NCI-H460 (cell line): ENCODE measurements around a stretch of chr12.

RAMPAGE:
- cytosol, long total RNA = no peak
- long total RNA = no peak
- nucleus, long total RNA = no peak
Measured at GRCh38 chr12:64447687-64448624, 4.0 kb upstream of the TBK1 start.

DNA sequence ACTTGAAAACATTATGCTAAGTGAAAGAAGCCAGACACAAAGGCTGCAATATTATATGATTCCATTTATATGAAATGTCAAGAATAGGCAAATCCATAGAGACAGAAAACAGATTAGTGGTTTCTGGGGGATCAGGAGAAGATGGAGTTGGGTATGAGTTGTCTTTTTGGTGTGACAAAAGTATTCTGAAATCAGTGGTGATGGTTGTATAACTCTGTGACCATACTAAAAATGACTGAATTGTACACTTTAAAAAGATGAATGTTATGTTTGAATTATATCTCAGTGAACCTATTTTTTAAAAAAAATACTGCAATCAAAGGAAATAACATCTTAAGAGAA is 13.7 kb downstream of the TBK1 start:
RAMPAGE:
- cytosol, long total RNA = no peak
- long total RNA = no peak
- nucleus, long total RNA = no peak

DNA sequence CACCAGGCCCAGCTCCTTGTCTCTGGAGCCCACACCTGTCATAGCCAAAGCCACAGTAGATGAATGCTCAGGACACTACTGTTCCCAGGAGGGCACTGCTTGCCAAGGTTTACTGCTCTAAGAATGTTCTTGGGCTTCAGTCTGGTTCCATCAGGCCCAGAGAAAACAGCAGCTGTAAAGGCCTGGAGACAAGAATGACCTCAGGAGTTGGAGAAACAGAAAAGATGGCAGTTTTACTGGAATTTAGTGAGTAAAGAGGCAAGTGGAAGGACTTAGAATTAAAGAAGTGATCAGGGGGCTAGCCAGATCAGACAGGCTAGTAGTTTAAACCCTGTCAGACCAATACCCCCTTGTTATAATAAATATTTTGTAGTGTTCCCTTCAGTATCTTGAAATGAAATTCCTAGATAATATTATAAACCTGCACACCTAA is 17.9 kb downstream of the TBK1 start:
RAMPAGE:
- cytosol, long total RNA = no peak
- long total RNA = no peak
- nucleus, long total RNA = no peak

RAMPAGE:
- cytosol, long total RNA = no peak
- long total RNA = no peak
- nucleus, long total RNA = no peak
Measured at GRCh38 chr12:64537235-64537553, 73.1 kb upstream of the RASSF3 start.

RAMPAGE:
- cytosol, long total RNA = no peak
- long total RNA = no peak
- nucleus, long total RNA = no peak
Measured at GRCh38 chr12:64542621-64543114, 67.6 kb upstream of the RASSF3 start.

DNA sequence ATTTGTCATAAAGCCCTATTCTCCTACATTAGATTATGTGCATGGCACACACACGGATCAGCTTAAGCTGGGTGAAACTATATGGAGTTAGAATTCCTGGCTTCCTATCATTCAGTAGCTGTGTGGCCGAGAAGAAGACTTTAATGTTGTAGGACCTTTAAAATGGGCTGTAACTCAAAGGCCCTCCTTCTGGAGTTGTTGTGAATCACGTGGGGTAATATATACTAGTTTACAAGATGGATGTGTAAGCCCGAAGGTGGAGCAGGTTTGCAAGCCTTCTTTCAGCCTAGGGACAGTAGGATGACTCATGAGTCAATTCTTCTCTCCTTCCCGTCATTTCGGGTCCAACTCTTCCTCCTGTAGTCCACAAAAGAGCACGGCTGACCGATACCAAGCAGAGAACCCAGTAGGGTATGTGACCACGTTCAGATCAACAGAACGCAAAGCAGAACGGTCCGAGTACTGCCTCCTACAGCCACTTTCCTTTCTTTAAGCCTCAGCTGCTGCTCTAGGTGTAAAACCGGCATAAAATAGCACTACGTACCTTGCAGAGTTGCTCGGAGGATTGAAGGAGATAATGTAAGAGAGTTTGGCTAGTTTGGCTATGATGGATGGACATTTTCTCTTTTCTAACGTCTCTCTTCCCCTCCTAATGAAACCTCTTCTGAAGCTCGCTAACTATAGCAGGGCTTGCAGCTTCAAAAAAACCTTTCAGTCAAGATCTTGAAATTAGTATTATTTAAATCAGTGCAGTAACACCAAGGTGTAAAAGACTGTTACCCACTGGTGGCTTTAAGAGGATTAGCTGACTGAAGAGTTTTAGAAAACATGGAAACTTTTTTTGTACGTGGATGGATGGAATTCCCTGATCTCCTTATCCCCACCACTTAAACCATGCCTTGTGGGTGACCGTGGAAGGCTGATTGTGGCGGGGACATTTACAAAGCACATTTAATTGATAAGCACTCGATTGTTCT is 1.2 kb upstream of the RASSF3 start:
RAMPAGE:
- cytosol, long total RNA = no peak
- long total RNA = no peak
- nucleus, long total RNA = no peak

GRCh38 chr12:64610851-64611868 is 865 bp downstream of the RASSF3 start:
RAMPAGE:
- cytosol, long total RNA = no peak
- long total RNA = no peak
- nucleus, long total RNA = no peak

RAMPAGE:
- cytosol, long total RNA = no peak
- long total RNA = no peak
- nucleus, long total RNA = no peak
Measured at GRCh38 chr12:64781819-64782186, 22.6 kb upstream of the GNS start.

DNA sequence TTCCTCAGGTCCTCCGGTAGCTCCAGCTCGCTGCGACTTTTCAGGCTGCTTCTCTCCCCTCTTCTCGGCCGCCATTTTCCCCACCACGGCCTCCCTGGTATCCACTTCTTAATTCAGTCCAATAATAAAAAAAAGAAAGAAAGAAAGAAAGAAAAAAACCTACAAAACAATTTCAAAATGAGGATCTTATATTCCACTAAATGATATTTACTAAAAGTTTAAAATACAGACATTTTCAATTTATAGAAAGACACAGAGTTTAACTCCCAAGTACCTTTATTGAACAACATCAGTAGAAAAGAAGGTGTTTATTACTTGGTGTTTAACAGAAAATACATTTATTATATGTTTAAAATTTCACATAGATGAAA is 177.9 kb upstream of the HMGA2 start:
RAMPAGE:
- cytosol, long total RNA = no peak
- long total RNA = no peak
- nucleus, long total RNA = no peak

GRCh38 chr12:65823383-65824357 is 613 bp upstream of the HMGA2 start:
RAMPAGE:
- cytosol, long total RNA = no peak
- long total RNA = no peak
- nucleus, long total RNA = no peak

DNA sequence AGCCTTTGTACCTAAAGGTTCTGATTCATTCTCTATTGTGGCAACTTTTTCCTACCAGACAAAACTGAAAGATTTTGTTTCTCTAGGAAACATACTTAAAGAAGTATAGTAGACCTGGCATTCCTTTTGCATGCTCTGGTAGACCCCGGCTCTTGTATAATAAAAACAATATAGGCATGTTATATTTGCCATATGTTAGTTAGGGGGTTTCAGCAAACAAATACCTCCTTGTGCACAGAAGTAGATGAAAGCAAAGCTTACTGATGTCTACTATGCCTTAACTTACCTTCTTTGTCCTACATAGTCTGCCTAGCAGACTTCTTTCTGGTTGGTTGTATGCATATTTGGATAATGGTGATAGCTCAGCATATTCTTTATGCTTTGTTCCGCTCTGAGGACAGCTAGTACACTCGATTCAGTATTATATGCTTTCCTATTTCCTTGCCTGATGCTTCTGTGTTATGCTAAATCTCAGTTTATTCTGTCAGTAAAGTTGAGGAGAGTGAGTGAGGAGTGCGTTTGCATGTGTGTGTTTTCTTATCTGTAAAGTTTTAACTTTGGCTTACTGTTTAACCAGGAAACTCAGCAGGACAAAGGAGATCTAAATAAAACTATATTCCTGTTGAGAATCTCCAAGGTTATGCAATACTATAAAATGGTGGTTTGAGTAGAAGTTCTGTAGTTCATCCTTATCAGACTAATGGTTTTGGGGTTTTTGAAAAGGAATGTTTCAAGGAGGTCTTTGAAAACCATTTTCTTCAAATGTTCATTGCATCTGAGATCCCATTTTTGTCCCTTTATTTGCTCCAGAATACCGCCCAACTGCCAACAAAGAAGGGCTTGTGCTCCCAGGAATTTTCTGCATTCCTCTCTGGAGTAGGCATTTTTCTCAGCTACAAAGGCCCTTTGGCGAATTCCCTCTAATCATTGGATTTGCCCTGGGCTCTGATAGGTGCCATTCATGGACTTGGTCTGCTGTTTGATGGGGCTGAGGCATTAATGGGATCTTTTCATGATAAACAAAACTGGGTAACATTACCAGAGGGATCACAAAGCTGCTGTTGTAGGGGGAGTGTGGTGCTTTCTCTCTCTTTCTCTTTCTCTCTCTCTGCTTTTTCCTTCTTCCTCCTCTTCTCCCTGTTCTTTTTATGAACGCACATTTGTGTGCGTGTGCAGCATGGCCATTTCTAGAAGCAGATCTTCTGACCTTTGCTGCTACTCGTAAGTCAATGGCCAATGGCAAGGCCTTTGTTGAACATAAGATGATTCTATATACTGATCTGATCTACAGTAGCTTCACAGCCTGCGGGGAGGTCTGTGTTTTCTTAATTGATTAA is 71.6 kb downstream of the HMGA2 start:
RAMPAGE:
- cytosol, long total RNA = no peak
- long total RNA = no peak
- nucleus, long total RNA = no peak

DNA sequence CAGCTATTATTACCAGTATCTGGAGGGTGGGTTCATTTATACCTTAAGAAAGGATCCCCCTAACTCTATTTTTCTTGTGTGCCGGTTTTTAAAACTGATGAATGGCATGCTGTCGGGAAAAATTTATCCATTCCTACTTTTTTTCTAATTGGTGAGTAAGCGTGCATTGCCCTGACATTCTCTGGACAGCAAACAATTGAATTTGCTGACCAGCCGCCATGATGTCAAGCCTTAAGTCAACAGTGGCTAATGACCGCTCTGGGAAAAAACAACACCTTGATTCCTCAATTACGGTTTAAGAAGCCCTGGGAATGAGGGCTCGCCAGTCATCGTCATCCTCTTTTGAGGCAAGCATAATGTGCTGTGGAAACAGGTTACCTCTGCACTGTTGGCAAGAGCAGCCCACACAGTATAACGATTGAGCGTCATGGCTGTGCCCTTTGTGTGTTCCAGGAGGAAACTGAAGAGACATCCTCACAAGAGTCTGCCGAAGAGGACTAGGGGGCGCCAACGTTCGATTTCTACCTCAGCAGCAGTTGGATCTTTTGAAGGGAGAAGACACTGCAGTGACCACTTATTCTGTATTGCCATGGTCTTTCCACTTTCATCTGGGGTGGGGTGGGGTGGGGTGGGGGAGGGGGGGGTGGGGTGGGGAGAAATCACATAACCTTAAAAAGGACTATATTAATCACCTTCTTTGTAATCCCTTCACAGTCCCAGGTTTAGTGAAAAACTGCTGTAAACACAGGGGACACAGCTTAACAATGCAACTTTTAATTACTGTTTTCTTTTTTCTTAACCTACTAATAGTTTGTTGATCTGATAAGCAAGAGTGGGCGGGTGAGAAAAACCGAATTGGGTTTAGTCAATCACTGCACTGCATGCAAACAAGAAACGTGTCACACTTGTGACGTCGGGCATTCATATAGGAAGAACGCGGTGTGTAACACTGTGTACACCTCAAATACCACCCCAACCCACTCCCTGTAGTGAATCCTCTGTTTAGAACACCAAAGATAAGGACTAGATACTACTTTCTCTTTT is 138.8 kb downstream of the HMGA2 start:
RAMPAGE:
- cytosol, long total RNA = no peak
- long total RNA = no peak
- nucleus, long total RNA = no peak

GRCh38 chr12:66251448-66252410 is 50.6 kb upstream of the HELB start:
RAMPAGE:
- cytosol, long total RNA = no peak
- long total RNA = no peak
- nucleus, long total RNA = no peak

RAMPAGE:
- cytosol, long total RNA = no peak
- long total RNA = no peak
- nucleus, long total RNA = no peak
Measured at GRCh38 chr12:66662253-66662652, 16.6 kb downstream of the GRIP1 start.

DNA sequence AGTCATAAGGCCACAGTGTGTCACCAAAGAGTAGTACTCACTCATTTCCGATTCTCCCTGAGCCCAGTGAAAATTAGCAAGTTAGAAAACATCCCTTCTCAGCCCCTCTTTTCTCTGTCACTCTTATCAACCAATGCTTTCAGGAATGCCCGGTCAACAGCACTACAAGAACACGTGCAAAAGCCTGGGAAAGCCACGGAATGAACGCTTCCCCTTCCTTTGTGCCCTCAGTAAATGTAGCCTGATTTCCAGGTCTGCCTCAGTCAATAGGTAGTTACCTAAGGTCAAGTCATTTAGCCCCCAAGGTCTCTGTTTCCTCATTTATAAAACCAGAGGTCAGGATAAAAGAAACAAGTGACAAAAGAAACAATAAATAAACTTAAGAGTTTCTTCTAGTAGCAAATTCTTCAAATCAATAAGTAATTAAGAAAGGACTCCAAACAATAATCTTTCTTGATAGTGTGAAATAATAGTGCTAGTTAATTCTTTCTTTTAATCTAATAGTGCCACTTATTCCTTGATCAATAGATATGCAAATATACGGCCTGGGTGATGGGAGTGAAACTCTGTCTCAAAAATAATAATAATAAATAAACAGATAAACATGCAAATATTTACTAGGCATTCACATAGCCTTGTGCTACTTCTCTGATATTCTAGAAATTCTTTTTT is 281.3 kb upstream of the CAND1 start:
RAMPAGE:
- cytosol, long total RNA = no peak
- long total RNA = no peak
- nucleus, long total RNA = no peak

GRCh38 chr12:67018991-67019478 is 250.1 kb upstream of the CAND1 start:
RAMPAGE:
- cytosol, long total RNA = no peak
- long total RNA = no peak
- nucleus, long total RNA = no peak

DNA sequence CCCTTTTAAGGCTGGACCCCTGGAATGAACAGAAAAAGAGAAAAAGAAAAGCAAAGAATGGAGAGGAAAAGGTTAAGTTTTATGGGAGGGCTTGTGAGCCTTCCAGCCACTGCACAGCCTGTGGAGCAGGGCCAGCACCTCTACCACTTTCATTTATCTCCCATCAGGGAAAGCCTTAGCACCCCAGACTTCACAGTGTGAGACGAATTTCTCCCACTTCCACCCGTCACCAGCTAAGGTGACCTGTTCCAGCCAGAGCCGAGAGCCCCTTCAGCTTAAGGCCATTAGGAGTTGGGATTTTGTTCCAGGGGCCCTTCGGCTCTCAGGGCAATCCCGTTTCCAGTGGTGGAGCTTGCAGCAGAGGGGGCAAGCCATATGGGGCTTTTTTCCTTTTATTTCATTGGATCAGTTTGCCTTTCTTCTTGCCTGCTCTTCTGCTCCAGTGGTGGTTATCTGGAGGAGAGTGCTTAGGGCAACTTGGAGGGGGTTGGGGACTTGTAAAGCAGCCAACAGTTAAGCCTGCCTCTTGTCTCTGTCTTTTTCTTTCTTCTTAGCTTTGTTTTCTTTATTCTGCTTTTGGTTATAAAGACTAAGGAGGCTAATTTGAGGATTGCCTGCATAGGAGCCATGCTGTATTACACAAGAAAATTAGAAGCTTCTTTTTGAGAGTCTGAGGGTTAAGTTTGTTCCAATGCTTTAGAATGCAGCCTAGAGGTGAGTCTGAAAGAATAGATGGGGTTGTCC is 7.8 kb downstream of the IL22 start:
RAMPAGE:
- cytosol, long total RNA = no peak
- long total RNA = no peak
- nucleus, long total RNA = no peak

DNA sequence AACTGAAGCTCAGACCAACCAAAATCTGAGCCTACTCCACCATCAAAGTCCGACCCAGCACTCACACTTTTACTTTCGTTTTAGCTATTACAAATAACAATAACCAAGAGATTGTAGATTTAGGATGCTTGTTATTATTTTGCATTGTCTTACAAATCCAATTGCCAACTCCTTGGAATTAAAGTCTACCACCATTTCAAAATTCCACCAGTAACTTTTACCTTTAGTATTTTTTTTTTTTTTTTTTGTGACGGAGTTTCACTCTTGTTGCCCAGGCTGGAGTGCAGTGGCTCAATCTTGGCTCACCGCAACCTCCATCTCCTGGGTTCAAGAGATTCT is 130.8 kb upstream of the MDM1 start:
RAMPAGE:
- cytosol, long total RNA = no peak
- long total RNA = no peak
- nucleus, long total RNA = no peak

DNA sequence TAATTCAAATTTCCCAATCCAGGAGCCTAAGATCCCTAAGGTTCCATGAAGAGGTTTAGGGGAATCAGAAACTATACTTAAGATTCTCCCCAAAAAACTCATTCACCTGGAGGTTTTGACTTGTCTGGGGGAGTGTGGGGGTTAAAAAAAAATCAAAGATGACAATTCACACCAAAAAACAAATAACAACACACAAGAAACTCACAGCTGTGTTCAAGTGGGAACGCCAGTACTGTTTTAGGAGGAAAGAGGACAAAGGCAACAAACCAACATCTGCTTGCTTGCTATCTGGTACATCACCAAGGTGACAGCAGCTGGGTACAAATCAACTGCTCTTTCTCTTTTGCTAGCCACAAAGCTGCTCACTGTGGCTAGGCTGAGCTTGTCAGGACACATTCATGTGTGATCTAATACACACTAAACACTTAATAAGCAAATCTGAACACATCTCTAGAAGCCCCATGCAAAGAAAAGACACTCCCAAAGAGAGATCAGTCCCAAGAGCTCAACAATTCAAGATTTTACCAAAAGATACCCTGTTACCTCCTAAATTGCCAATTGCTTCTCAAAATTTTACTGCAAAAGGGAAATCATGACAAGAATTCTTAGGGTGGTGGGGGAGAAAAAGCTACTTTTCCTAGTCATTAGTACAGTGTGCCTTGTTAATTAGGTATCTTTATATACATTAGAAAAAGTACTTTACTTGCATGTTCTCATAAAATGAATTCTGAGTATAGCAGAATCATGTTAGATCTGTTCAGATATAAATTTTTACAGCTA is 127.9 kb upstream of the RAP1B start:
RAMPAGE:
- cytosol, long total RNA = no peak
- long total RNA = no peak
- nucleus, long total RNA = no peak

DNA sequence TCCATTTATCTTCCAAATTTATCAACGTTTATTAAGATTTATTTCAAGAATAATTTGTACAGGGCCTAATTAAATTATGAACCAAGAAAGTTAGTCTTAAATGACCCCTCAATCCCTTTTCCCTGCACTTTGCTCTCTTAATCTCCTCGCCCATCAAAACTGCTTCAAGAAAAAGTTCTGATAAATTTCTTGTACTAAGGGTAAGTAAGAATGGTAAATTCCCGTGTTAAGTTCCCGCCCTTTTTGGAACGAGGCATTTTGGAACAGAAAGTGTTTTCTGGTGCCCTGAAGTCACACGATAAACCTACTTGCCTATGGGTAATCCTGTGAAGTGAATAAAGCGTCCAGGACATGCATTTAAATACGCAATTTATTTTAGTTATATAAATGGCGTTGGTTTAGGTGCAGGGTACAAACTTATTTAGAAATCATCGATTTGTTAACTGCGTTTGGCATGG is 820 bp upstream of the RAP1B start:
RAMPAGE:
- cytosol, long total RNA = no peak
- long total RNA = no peak
- nucleus, long total RNA = no peak